Heart right ventricle (tissue), 2 donors: ENCODE measurements around a stretch of chr5.

- PRO-cap, 2 experiments = no peak in any of the 2 experiments
Measured at GRCh38 chr5:141979877-141980573, 11.1 kb downstream of the RNF14 start.

DNA sequence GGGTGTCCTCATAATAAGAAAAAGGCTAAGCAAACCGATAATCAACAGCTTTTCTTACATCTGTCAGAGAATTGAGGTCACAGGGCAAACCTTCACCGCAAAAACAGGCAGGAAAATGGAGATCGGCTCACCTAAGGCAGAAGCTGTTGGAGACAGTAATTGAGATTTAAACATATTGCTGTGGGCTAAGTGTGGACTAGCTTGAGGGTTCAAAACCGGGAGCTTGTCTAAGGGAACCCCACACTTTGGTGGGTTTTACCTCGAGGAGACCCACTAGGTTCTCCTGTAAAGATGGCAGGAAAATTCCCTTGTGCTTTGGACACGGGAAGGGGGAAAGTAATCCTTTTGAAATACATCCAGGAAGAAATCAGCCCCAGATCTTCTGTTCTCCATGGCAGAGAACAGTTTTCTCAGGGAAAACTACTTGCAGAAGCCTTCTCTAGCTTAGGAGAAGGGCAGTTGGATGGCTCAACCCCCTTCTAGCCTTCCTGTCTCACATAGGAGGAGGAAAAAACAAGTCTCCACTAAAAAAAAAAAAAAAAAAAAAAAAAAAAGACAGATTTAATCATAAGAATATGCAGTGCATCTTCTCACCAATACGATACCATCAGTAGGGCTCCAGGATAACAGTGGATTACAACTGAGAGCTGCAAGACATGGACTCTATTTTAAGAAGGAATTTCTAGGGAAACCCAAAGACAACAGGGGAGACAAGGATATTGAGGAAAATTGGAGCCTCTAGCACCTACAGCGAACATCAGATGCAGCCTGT is 17.6 kb downstream of the GNPDA1 start:
- PRO-cap, 2 experiments = no peak in any of the 2 experiments

GRCh38 chr5:142248862-142249661 is 75.8 kb downstream of the SPRY4 start:
- PRO-cap, 2 experiments = no peak in any of the 2 experiments

- PRO-cap, 2 experiments = peak in 2 of 2 experiments; most common plus-strand start chr5:142357199 (in 2); most common minus-strand start chr5:142356838 (in 2)
Measured at GRCh38 chr5:142356659-142357526, 32.1 kb upstream of the SPRY4 start.

DNA sequence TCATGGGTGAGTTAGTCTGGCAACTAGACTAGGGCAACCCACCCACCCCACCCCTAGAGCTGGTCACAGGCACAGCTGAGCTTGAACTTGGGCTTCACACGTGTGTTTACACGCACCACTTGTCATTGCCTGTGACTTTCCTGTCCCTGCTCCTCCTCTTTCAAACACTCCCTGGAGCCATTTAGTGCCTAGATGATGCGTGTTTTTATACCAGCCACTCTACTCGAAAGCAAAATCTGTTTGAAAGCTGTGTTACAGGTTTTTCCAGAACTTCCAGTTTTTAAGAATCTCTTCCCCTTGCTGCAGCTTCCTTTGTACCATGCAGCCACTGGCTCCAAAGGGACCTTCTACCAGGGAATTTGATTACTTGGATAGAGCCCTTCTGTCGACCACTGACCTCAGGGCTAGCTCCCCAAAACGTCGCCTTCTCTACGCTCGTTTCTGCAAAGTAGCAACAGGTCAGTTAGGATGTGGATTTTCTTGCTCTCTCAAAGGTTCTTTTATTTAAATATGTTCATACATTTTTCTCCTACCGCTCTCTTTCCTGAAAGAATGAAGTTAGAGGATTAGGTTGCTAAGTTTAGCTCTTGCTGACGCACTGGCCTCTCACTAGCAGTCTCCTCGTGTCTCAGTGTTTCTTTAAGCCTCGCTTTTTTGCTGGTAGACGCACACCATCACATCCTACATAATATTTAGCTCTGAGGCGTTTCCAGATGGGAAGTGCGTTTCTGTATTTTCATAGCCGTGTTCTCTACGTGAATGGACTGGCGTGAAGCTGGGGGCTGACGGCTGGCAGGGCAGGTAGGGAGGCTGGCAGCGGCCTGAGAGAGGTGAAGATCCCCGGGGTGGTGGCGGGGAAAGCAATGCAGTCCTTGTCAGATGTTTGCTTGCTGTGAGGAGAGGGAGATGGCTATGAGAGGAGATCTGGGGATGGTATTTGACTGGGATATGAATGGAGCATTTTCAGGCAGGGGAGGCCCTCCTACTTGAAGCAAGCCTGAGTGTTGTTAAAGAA is 79.0 kb upstream of the SPRY4 start:
- PRO-cap, 2 experiments = no peak in any of the 2 experiments

GRCh38 chr5:142521615-142521930 is 164.3 kb downstream of the FGF1 start:
- PRO-cap, 2 experiments = no peak in any of the 2 experiments

GRCh38 chr5:142548983-142549234 is 137.0 kb downstream of the FGF1 start:
- PRO-cap, 2 experiments = peak in 1 of 2 experiments; most common plus-strand start chr5:142549079 (in 1)

- PRO-cap, 2 experiments = peak in 1 of 2 experiments; most common minus-strand start chr5:142699223 (in 1)
Measured at GRCh38 chr5:142698988-142699312, 13.1 kb upstream of the FGF1 start.

DNA sequence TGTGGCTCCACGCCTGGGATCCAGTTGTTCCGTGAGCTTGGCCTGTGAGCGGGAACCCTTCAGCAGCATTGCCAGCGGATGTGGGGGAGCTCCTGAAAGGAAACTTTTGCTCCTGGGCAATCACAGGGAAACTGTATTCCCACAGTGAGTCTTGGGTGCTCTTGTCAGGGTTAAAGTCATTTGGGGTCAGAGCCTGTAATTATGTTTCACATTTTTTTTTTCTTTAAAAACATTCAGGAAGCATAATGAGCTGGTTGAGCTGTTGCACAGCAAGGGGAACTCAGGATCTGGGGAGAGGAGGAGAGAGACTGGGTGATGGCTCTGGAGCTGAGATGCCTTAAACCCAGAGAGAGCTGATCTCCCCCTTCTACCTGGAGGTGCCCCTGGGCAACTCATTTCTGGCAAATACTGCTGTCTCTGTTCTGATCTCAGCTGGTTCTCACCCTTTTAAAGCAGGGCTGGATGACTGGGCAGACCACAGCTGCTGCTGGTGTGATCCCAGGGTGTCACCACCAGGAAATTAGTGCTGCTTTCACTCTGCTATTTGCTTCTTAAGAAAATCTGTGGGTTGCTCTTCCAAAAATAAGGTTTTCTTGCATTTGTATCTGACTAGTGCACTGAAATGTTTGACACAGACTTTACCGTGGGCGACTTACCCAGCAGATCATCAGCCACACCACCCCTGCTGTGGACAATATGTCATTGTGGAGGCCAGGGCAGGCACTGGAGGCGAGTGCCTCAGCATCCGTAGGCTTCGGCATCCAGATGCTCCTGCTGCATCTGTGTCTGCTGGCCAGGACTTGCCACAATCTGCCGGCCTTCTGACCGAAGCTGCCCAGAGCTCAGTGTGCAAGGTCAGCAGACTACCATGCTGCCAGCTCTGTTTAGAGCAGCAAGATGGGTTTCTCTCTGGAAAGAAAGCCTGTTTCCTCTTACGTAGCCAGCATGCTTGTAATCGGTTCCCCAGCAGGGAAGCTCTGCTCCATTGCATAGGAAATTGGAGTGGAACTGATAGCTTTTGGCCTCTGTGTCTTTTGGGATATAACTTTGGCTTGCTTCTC is 13.4 kb downstream of the ARHGAP26 start:
- PRO-cap, 2 experiments = no peak in any of the 2 experiments

GRCh38 chr5:142860132-142860867 is 90.1 kb downstream of the ARHGAP26 start:
- PRO-cap, 2 experiments = no peak in any of the 2 experiments

DNA sequence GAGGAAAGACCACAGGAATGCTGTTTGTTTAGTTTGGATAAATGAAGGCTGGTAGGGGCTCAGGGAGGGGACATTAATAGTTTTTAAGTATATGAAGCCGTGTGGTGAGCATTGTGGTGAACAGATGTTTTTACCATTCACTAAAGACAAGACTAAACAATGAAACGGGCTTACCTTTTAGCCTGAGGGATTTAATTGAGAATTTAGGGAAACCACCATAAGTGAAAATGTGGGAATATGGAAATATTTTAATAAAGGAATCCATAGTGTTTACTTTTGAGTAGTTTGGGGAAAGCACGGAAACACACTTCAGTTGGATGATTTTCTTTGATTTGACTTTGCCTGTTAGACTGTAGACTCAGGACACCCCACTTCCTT is 130.9 kb downstream of the ARHGAP26 start:
- PRO-cap, 2 experiments = no peak in any of the 2 experiments

- PRO-cap, 2 experiments = peak in 1 of 2 experiments; most common plus-strand start chr5:142940133 (in 1); most common minus-strand start chr5:142940024 (in 1)
Measured at GRCh38 chr5:142939641-142940317, 169.6 kb downstream of the ARHGAP26 start.

GRCh38 chr5:143041290-143042383 is 271.5 kb downstream of the ARHGAP26 start:
- PRO-cap, 2 experiments = peak in 1 of 2 experiments; most common minus-strand start chr5:143042128 (in 1)

- PRO-cap, 2 experiments = peak in 1 of 2 experiments; most common plus-strand start chr5:143042652 (in 1)
Measured at GRCh38 chr5:143042384-143042779, 272.2 kb downstream of the ARHGAP26 start.

DNA sequence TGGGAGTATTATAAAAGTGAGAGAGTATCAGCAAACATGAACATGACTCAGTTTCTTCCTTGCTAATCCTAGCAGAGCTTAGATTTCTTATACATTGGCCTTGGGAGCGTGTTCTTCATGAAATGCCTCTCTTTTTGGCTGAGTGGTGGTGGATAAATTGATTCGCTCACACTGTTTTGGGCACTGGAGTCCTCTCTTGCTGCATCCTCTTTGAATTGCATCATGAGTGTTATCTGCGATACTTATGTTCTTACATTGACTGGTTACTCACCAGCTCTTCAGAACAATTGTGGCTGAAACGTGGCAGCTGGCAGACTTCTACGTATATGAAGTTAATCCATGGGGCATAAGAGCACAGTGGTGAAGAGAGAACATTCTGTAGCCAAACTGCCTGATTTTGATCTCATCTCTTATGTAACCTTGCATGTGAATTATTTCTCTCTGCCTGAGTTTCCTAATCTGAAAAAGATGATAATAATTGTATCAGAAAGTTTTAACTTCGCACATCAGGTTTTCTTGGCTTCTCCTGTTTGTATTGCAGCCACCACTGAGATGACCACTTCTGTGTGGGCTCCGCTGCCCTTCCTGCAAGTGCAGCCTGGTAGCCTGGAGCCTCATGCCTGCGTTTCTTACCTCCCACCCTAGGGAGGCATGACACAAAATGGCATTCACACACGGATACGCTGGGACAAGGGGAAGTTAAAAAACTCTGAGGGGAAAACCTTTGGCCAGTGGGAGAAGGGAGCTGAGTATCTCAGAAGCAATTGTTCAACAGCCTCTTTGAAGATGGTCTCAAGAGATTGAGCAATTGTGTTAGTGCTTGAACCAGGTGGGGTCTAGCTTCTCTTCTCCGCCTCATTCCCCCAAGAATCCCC is 295.2 kb downstream of the ARHGAP26 start:
- PRO-cap, 2 experiments = no peak in any of the 2 experiments

GRCh38 chr5:143110398-143110772 is 293.1 kb downstream of the NR3C1 start:
- PRO-cap, 2 experiments = peak in 2 of 2 experiments; most common plus-strand start chr5:143110484 (in 2)

- PRO-cap, 2 experiments = no peak in any of the 2 experiments
Measured at GRCh38 chr5:143118918-143119818, 284.3 kb downstream of the NR3C1 start.

DNA sequence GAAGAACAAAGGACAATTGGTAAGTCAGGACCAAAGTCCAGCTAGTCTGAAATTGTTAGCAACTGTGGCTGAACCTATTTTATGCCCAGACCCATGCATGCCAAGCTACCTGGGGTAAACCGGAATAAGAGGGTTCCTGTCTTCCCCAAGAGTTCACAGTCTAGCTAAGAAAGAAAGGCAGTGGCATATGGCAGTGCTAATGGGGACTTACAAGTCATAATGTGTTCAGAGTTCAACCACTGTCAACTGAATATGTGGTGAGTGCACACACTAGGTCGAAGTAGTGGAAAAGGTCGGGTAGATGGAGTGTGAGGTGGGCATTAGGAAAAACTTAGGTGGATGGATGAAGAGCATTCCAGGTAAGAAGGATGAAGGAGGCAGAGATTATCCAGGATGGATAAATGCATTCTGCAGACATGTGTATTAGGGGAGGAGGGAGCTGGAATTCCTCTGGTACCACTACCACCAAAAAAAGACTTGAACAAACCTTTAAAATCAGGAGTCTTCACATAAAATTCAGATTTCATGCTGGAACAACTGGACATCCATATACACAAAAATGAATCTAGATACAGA is 253.2 kb downstream of the NR3C1 start:
- PRO-cap, 2 experiments = no peak in any of the 2 experiments

GRCh38 chr5:143158667-143159370 is 244.7 kb downstream of the NR3C1 start:
- PRO-cap, 2 experiments = no peak in any of the 2 experiments

DNA sequence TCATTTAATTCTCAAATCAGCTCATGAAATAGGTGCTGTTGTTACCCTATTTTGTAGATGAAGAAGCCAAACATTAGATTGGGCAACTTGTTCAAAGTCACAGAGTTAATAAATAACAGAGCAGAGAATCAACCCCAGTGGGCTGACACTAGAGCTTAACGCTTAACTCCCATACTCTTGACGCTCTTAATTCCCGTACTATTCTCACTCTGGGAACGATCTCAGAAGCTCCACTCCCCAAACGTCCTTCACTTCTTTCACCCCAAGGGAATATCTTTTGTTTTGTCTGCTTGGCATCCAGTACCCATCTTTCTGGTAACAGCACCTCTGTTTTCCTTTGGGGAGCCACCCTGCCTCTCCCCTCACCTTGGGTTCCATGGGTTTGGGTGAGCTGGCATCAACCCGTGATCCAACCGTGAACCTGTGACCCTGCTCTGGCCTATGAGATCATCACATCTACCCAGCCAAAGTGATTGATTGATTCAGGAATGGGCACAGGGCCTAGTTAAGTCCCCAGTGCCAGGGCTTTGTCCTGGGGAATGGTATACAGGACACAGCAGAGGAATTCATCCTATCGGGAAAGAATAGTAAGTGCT is 169.2 kb downstream of the NR3C1 start:
- PRO-cap, 2 experiments = no peak in any of the 2 experiments